A375 (cell line): ENCODE data around the genes TXN2, FOXRED2, EIF3D and PVALB.

DNA sequence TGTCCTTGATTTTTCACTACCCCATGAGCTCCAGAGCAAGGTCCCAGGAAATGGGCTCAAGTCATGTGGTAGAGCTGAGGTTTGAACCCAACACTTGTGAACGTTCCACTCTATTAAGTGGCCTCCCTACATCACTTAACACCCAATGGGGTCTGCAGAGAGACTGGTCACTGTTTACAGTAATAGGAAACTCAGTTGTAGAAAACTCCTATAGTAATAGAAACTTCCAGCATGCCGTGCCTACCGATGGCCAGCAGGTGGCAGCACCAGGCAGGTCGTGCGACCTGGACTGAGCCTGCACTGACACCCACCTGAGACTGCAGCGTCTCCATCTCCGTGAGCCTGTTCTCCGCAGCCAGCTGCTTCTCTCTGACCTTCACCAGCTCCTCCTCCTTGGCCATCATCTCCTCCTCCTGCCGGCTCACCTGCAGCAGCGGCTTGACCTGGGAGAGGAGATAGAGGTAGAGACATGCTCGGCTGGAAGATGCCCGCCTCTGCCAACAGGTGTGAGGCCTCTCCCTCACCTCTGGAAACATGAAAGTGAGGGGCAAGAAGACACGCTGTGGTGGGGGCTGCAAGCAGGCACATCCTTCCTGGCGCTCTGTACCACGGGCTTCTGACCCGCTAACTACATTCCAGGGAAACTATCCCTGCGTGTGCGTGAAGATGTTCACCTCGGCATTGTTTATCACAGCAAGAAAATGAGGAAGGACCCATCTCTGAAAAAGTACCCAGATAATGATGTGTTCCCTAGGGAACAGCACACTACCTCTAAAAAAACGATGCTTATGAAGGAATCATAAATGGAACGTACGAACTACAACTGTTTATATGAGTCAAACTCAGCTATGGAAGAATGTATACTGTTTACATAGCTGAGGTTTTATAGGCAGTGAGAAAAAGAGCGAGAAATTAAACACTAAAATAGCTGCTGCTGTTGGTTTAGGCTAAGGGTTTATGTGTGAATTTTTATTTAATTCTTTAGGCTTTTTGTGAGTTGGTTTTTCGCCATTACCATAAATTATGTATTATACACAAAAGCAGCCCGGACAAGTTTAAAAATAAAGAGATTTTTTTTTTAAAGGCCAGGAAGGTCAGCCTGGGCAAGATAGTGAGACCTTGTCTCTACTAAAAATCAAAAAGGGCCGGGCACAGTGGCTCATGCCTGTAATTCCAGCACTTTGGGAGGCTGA, 48.7 kb downstream of the APOL1 start:
- RAMPAGE, long total RNA = no peak

DNA sequence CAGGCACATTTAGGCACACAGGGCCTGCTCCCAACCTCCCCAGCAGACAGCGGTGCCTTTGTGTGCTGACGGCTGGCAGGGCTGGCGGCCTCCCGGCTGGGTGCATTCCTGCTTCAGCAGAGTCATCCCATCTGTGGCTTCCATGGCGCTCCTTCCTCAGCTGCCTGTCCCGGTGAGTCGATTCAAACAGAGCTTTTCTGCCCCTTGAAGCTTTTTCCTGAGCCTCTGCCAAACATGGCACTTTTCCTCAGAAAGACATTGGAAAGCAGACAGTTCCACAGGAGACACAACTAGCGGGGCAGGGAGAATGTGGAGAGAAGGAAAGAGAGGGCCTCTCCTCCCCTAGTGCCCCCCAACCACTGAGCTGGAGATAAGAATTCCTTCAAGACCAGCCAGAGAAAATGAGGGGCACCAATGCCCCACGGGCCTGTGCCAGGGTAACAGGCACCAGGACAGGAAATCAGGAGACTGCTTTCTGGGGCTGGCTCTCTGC, 52.4 kb downstream of the MYH9 start:
- RAMPAGE, long total RNA = no peak

DNA sequence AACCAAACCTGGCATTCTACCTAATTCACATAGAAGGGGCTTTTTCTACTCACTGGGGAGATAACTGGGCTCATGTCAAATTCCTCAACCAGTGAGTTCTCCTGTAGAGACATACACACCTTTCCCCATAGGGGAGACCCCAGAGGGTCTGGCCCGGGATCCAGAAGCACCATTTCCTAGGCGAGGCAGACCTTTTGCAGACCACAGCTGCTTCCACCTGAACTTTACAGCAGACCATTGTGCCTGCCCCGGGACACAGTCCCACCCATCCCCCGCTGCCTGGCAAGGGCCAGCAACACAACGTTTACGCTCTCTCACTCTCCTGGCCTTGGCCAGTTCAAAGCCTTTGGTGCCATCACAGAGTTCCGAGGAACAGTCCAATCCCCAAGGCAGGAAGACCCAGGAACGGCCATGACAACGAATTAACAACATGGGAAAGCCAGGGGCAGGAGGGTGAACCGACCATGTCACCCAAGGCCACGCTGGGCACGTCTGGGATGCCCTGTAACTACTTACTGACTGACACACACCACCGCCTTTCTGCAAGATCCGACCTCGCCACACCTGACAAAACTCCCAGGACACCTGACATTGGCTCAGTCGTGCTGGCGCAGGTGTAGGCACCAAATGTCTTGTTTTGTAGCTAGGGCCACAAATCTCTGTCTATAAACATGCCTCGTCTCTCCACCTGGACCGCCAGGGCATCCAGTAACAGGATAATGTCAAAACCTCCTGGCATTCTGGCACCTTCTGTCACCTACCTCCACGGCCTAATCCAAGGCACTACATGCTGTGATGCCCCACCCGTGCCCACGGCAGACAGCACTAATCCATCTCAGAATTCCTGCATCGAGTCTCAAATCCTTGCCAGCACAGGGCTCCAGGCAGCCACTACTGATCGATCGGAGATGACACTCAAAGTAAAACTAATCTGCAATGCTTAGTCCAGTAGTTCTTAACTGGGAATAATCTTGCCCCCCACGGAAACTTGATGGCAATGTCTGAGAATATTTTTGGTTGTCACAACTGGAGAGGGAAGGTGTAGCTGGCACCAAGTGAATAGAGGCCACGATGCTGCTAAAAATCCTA, 51.2 kb downstream of the MYH9 start:
- RAMPAGE, long total RNA = no peak

DNA sequence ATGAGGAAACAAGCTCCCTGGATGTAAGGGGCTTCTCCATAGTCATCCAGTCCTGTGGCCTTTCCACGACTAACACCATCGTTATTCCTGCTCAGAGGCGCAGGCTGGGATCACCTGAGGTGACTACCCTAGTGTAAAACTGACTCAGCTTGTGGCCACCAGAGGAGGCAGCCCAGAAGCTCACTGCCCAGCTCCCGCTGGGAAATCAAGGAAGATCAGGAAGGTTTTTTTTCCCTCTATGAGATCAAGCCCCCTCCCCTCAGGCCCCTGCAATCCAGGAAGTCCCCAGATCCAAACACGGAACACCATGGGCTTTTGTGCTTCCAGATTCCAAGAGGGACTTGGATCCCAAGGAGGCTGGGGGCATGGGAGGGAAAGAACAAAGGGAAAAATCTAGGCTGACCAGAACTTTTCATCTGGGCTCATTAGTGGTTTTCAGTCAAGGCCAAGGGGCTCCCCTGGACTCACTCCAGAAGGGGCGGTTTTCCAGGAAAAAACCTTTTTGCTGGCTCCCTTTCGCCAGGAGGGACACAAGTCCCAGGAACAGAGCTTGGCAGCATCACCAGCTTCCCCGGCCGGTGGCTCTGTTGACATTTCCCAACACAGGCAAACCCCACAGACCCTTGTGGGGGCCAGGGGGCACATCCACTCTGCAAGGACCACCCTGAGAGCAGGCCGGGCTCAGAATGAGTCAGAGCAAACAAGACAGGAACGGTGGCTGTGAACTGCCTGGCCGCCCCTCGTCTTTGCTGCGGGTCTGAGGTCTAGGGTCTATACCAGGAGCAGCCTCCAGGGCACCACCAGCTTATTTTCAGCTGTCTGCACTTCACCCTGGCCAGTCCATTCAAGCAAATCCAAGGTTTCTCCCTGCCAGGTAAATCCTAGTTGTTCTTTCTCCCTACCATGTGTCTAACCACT, 36.8 kb downstream of the MYH9 start:
- RAMPAGE, long total RNA = no peak

DNA sequence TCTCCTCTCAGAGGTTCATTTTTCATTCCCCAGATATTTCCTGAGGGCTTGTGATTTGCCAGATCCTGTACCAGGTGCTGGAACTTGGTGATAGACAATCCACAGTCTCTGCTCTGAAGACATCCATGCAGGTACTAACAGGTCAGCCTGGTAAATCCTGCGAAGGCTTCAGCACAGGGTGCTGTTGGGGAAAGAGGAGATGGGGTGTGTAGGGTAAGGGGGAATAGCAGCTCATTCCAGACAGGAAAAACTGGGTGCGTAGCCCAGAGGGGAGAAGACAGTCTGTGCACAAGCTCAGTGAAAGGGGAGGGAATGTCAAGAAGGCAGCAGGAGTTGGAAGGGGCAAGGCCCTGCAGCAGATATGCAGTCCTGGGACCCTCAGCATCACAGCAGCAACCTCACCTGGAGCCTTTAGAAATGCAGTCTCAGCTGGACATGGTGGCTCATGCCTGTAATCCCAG, 8.3 kb upstream of the MYH9 start:
- RAMPAGE, long total RNA = no peak

- RAMPAGE, long total RNA = no peak
Measured at GRCh38 chr22:36409755-36410751, 22.3 kb upstream of the MYH9 start.

DNA sequence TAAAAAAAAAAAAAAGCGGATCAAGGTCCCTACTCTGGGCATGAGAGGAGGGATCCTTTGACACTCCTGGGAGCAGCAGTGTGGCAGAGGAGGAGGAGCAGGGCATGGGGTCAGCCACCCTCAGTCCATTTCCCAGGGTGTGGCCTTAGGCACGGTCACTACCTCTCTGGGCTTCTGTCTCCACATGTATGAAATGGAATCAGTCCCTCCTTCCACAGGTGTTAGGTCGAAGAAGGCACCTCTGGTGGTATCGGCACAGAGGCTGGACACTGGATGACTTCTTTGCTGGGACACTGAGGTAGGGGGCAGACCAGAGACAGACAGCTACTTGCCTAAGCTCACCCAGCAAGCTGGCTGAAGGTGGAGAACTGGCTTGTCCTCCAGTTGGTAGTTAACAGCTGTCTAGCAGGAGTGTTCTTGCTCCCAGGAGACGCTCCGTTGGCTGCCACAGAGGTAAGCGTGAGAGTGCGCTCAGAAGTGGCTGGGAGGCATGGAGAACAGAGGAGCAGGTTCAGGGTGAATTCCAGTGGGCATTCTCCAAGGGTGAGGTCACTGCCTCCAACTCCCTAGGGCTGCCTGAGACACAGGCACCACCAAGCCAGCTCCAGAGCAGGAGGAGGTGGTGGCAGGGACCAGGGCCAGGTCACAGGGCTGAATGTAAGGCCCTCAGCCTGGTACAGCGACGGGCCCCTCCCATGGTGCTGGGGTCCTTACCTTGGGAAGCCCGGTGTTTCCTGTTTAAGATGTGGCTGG, 19.5 kb downstream of the TXN2 start:
- RAMPAGE, long total RNA = no peak

DNA sequence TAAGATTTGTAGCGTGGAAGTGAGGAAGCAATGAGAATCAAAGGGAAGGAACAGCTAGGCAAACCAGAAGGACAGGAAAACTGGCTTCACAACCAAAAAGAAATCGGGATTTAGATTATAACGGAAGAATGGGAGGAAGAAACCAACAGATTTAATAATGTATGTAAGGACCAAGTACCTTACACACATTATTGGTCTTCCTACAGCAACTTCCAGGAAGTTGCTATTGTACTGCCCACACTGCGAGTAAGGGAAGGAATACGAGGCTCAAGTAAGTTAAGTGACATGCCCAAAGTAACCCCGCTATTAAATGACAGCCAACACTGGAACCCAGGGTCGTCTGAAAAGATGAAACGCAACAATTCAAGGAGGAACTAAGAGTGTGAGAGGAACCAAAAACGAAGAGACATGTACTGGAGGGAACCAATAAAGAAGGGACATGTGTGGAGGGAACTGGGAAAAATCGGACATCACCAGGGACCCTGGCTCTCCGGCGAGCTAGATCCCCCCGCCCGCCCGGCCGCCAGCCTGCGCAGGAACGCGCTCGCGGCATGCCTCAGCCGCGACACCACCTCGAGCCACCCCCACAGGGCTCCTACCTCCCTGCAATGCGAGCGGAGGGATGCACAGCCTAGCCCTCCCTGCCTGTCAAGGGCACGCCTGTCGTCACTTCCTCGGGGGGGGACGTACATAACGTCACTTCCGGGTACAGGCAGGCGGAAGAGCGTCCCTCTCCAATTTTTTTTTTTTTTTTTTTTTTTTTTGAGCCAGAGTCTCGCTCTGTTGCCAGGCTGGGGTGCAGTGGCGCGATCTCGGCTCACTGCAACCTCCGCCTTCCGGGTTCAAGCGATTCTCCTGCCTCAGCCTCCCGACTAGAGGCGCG, at the start of gene TXN2:
TXN2 (minus strand) TSS at position 676 of the 883 bp plus-strand sequence.
- RAMPAGE, long total RNA = start-site peak on the minus strand centred at position 661 of the sequence, 38 bp wide, 25 and 92 reads in 2 replicates

GRCh38 chr22:36506705-36507629, at the start of gene FOXRED2:
Gene FOXRED2 (minus strand): TSS chr22:36507040.
- RAMPAGE, long total RNA = no peak

DNA sequence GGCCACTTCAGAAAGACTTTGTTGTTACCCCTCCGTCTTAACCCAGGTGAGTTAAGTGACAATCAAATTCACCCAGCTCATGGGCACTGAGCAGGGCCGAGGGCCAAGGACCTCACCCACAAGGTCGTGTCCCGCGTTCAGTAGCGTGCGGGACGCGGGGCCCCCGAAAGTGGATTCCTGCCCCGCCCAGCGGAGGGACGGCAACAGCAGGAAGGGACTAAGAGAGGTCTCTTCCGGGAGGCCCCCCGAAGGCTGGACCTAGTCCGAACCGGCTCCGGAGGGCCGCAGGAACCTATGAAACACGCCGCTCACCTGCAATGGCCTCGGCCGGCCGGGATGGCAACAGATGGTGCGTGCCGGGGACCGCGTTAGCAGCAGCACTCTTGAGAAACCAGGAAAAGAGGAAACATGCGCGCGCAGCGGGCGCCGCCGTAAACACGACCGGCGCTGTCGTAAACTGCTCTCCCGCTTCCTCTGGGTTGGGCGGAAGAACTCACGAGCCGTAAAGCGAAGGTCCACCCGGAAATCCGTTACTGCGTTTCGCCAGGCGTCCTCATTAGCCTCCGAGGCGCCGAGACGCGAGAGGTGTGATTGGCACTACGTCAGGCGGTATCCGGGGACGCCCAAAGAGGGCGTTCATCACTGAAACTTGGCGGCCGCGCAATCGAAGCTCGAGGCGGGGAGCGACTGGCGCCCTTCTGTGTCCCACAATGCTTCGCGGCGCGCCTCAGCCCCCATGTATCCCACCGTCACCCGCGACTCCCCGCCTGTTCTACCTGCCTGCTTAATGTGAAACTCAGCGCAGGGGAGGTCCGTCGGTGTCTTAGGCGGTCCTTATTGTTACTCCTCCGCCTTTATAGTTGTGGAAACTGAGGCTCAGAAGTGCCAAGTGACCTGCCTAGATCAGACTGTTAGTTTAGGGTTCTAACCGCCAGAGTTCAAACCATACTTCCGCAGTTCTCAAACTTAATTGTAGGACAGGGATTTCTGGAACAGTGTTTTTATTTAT, at the start of gene EIF3D:
EIF3D (minus strand) TSS at position 403 of the 1,009 bp plus-strand sequence.
- RAMPAGE, long total RNA = start-site peak on the minus strand centred at position 394 of the sequence, 122 bp wide, 543 and 98 reads in 2 replicates

DNA sequence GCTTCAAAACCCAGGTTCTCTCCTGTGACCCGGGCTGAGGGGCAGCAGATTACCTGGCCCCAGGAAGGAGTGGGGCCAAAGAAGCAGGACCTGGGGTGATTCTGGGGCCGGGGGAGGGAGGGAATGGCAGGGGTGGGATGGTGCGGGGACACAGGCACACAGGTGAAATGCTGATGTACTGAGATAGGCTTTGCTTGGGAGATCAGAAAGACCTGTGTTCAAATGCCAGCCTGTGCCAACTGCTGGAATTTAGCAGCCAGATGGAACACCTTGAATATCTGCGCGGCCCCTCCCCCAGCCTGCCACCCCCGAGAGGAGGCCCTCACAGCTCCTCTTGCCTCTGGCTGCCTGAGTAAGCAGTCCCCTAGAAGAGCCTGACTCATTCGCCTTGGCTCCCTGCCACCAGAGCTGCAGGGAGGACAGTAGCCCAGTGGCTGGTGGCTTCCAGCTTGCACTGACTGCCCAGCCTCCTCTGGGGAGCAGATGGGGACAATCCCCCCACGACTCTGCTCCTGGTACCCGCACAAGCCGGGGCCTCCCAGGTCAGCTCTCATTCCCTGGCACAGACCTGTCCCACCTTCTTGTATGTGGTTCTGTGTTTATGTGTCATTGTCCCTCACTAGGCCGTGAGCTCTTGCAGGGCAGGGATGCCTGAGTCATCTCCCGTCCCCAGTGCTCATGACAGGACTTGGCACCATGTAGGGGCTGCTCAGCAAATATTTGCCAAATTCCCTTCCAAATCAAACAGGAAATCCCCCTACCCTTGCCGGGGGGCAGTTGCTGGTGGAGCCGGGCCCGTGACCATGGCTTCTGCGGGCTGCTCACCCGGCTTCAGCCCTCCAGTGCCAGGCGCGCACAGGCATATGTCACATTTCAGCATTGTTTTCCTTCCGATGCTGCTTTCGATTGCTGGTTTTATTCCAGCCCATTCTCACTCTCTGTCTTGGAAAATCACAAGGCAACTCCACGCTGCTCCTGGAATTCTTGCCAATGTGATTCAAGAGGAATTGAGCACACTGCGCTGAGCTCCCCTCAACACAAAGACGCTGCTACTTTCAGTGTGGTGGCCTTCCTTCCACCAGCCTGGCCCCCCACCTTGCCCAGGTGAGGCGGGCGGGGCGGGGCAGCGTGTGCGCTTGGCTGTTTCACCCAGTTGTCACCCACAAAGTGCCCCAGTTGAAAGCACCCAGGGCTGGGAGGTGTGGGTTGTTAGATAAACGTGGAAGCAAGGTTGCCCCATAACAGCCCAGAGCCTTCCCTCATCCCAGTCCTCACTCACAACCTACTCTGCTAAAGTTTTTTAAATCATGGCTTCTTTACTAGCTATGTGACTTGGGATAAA, 43.5 kb downstream of the CACNG2 start:
- RAMPAGE, long total RNA = no peak

DNA sequence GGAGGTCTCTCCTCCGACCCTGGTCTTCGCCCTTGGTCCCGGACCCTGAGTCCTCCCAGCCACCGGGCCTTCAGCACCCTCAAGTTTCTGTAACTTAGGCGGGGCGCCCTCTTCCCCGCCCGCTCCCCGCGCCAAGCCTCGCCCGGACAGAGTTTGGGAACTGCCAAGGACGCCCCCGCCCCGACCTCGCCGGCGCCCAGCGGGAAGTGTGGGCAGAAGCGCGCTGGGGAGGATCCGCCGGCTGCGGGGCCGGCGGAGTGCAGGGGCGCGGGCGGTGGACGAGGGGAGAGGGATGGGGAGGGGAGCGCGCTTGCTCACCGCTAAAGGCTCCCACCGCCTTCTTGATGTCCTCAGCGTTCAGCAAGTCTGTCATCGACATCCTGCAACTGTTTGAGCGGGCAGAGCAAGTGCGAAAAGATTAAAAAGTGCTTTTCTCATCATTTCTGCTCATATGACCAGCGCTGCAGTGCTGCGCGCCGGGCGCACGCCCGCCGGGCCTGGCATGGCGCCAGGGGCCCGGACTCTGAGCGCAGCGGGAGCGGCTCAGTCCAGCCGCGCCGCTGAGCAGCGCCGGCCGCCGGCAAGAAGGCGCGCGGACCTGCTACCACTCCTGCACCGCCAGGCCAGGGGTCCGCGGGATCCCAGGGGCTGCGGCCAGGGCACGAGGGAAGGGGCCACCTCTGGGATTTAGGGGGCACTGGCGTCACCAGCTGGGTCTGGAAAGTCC, at the start of gene PVALB:
PVALB (minus strand) TSS at position 409 of the 727 bp plus-strand sequence.
- RAMPAGE, long total RNA = no peak

- RAMPAGE, long total RNA = no peak
Measured at GRCh38 chr22:36937933-36938557, 24.6 kb downstream of the CSF2RB start.

- RAMPAGE, long total RNA = no peak
Measured at GRCh38 chr22:36938692-36939189, 25.3 kb downstream of the CSF2RB start.

GRCh38 chr22:37050374-37051096, 1.0 kb upstream of the KCTD17 start:
- RAMPAGE, long total RNA = no peak

- RAMPAGE, long total RNA = no peak
Measured at GRCh38 chr22:37228416-37229150, 15.5 kb downstream of the RAC2 start.

GRCh38 chr22:37256135-37256544, 12.1 kb upstream of the RAC2 start:
- RAMPAGE, long total RNA = no peak

DNA sequence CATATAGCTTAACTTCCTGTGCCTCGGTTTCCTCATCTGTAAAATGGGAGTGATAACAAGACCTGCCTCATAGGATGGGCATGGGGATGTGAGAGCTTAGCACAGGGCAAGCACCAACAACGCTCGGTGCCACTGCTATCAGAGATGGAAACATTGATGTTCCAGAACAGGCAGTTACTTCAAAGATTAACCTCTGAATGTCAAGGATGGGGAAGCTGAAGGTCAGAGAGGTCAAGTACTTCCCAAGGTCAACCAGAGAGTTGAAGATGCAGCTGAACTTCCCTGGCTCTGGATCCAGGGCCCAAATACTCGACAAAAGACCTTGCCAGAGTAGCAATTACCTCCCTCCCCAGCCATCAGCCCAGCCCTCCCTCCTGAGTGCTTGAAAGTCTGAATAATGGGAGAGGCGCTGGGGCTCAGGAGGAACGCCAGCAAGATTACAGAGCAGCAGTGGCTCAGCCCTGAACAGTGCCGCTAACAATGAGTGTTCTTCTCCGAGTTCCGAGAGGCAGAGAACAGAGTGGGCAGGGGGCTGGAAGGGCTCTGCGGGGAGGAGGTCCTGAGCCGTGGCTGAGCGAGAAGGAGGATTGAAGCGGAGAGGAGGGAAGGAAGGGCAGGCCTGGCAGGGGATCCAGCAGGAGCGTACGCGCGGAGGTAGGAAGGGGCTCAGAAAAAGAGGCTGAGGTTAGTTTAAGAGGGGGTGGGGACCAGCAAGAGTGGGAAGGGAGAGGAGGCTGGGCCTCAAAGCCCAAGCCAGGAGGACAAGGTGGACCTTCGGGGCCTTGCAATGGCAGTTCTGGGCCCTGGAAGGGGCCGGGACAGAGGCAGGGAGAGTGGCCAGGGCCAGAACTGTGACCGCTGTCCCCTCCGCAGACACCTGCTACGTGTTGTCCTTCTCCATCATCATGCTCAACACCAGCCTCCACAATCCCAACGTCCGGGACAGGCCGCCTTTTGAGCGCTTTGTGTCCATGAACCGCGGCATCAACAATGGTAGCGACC, 20.4 kb downstream of the CYTH4 start:
- RAMPAGE, long total RNA = no peak

GRCh38 chr22:37318861-37319440, 36.6 kb downstream of the CYTH4 start:
- RAMPAGE, long total RNA = no peak

- RAMPAGE, long total RNA = no peak
Measured at GRCh38 chr22:37335120-37335532, 52.8 kb downstream of the CYTH4 start.